ENCODE results near the gene SLC6A7.

DNA sequence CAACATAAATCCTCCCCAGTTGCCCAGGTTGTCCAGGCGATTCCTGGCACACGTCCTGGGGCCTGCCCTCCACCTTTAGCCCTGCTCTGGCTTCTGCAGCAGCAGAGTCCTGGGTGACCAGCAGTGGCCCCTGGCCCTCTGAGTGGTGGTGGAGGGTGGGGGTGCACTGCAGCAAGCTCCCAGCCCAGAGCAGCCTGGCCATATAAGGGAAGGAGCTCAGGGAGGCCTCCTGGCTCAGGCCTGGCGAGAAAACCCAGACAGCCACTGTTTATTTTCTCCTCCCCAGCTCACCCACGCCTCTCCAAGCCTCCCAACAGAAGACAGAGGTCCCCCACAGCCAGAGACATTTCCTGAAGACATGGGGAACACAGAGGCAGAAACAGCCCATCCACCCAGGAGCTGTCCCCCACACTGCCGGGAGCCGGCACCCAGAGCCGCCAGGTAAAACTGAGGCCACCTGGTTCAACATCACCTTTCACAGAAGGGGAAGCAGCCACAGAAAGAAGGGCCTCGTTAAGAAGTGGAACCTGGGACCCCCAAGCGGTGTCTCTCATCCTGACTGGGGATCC lies 44.8 kb upstream of the IL17B start:
- RRBS = no CpG with 5 or more reads among the region's 9 CpGs

DNA sequence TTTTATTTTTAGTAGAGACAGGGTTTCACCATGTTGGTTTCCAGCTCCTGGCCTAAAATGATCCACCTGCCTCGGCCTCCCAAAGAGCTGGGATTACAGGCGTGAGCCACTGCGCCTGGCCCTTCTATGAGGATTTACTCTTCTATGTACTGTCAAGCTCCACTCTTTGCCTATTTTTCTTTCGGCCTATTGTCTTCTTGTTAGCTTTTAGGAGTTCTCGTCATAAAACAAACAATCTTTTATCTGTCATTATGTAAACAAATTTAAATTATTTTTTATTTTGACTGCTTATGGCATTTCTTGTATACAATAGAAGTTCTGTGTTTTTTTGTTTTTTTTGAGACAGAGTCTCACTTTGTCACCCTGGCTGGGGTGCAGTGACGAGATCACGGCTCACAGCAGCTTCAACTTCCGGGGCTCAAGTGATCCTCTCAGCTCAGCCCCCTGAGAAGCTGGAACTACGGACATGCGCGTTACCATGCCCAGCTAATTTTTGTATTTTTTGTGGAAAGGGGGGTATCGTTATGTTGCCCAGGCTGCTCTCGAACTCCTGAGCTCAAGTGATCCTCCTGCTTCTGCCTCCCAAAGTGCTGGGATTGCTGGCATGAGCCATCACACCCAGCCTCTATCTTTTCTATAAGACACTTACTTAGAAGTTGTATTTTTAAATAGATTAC lies 29.3 kb downstream of the CSNK1A1 start:
- RRBS = no CpG with 5 or more reads among the region's 13 CpGs

DNA sequence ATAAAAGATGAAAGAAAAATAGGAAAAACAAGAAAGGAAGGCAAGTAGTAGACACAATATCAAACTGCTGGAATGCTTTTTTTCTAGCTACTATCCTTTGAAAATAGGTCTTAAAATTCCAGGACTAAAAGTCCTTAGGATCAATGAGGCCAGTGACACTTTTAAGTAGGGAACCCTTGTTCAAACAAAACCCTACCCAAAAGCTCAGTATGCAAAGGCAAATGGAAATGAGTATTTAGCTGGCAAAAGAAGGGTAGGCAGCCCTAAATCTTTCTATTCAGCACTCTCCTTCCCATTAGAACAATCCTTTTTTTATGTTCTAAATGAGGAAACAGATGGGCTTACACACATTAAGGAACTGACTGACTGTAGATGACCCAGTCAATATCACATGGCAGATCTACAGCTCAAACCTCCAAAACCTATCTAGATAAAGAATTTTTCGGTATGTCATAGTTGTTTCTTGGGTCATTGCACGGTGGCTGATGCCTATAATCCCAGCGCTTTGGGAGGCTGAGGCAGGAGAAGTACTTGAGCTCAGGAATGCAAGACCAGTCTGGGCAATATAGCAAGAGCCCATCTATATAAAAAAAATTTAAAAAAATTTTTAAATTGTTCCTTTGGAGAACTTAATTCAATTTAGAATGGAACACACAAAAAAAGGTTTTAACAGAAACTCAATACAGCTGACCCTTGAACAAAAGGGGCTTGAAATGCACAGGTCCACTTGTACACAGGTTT lies 7.2 kb downstream of the CSNK1A1 start:
- RRBS = no CpG with 5 or more reads among the region's 3 CpGs

DNA sequence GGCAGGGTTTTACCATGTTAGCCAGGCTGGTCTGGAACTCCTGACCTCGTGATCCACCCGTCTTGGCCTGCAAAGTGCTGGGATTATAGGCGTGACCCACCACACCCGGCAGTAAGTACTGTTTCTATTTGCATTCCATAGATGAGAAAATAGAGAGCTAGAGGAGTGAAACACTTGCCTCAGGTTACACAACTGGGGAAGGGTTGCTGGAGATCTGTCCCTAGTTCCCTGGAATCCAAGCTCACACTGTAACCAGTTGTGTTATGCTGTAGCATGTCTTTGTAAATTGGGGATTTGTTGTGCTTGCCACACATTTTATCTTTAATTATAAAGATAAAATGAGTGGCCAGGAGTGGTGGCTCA lies 27.2 kb downstream of the ARHGEF37 start:
- RRBS = no CpG with 5 or more reads among the region's 4 CpGs

DNA sequence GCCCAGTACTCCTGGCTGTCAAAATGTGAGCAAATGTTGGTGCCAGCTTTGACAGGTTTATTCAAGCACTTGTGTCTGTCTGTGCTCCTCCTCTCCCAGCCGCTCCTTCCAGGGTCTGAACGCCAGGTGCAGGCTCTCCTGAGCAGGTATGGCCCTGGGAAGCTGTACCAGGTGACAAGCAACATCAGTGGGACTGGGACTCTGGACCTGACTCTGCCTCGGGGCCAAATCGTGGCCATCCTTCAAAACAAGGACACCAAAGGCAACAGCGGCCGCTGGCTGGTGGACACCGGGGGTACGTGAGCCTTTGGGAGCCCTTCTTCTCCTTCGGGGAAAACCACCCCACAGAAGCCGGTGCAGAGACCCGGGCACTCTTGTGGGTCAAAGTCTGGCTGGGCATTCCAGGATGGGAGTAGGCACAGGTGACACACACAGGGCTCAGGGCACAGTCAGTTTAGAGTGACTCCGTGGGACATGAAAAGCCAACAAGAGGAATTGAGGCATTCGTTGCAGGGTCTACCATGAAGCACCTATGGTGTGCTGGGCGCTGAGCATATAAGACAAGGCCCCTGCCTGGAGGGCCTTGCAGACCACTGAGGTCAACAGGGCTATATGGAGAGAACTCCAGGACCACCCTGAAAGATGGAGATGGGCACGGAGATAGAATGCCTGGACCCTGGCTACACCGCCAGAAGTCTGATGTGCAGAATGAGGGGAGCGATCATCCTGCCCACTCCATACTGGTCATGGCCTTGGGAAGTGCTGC lies 45.9 kb downstream of the ARHGEF37 start:
- RRBS = 96% methylated on average over 4 of the region's 17 CpGs

- RRBS = no CpG with 5 or more reads among the region's 3 CpGs
Observed at GRCh38 chr5:149728271-149728587, 1.9 kb upstream of the PPARGC1B start.

GRCh38 chr5:149730500-149730696 lies 288 bp downstream of the PPARGC1B start:
- RRBS = 2% methylated on average over 6 of the region's 18 CpGs

DNA sequence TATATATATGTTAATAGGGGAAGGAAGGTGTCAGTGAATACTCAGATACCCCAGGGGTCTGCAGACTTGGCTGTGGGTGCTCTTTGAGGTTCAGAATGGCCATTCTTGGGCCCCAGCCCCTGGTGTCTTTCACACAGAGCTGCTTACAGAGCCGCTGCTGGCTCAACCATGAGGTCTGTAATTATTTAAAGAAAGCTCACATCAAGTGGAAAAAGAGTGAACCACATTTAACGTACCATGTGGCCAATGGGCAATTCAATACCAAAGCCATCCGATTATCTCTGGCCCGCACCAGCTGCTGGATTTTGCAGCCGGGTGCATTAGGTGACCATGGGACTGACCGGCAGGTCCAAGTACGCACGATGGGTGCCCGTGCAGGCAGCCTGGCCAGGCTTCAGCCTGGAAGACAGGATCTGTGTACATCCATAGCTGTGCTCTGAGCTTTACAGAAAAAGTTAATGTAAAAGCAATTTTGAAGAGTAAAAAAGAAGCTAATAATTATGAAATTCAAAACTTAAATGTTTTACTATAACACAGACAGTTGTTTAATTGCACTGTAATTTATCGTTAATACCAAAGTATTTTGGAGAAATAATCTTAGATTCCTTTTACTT lies 20.5 kb downstream of the PPARGC1B start:
- RRBS = no CpG with 5 or more reads among the region's 10 CpGs

- RRBS = no CpG with 5 or more reads among the region's 3 CpGs
Observed at GRCh38 chr5:149771641-149772000, 41.5 kb downstream of the PPARGC1B start.

DNA sequence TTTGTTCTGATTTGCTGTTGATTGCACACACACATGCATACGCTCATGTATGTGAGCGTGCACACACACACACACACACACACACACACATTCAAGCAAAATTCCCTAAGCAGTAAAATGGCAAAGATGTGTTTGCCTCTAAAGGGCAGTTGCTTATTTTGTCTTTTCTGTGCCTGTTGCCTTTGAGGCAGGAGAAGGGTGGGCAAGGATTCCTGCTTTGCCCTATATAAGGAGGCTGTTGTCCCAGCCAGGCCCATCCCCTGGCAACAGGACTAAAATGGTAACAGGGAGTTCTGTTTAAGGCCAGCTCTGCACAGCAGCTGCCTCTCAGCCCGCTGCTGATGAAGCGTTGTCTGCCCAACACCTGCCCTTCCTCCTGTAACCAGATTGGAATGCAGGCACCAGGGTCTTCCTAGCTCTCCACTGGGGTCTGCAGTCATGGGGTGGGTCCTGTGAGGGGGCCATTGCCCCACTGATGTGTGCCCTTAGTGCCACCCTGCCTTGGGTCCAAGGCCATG lies 64.4 kb downstream of the PPARGC1B start:
- RRBS = no CpG with 5 or more reads among the region's 4 CpGs

DNA sequence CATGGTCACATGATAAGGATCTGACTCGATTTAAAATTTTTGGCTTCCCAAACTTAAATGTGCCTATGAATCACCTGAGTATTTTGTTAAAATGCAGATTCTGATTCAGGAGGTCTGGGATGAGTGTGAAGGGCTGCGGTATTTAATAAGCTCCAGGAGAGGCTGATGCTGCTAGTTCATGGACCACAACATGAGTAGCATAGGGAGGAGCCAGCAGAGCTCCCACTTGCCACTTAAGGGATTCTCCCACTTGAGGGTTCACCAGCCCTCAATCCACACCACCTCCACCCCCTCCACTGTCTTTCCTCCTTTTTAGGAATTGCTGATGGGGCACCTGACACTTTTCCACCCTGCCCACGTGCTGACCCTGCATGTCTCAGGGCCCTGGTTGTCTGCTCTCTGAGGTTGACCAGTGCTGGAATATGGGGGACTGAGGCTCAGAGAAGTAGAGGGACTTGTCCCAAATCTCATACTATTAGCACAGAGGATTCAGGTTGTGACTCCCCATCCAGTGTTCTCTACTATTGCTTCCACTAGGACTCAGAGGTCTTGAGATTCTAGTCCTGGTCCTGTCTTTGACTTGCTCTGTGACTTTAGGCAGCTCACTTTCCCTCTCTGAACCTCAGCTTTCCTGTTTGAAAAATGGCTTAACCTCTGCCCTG lies 72.7 kb downstream of the PPARGC1B start:
- RRBS = no CpG with 5 or more reads among the region's 3 CpGs

DNA sequence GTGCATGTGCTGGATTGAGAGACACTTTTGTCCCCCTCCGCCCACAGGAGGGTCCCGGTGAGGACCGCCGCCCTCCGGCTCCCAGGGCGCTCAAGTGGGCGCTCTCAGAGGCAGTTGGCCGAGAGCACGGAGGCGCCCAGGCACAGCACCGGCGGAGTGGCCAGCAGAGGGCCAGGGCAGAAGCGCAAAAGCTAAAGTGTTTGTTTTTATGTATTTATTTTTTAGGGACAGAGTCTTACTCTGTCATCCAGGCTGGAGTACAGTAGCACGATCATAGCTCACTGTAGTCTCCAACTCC lies 11.9 kb downstream of the PDE6A start:
- RRBS = 39% methylated on average over 3 of the region's 14 CpGs

DNA sequence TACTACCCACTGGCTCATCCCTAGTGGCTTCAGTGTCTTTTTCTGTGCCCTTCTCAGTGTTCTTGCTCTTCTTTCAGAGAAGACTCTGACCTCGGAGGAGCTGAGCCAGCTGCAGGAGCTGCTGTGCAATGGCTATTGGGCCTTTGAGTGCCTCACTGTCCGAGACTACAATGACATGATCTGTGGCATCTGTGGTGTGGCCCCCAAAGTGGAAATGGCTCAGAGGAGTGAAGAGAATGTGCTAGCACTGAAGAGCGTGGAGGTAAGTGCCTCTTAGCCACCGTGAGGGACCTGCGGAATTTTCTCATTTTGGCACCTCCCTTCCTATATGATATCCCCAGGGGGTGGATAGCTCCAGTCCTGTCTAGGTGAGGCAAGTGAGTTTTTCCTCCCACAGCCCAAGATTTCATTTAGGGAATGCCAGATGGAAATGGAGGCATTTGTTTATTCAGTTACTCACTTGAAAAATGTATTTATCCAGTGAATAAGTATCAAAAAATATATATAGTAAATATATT lies 41.2 kb downstream of the HMGXB3 start:
- RRBS = no CpG with 5 or more reads among the region's 5 CpGs

DNA sequence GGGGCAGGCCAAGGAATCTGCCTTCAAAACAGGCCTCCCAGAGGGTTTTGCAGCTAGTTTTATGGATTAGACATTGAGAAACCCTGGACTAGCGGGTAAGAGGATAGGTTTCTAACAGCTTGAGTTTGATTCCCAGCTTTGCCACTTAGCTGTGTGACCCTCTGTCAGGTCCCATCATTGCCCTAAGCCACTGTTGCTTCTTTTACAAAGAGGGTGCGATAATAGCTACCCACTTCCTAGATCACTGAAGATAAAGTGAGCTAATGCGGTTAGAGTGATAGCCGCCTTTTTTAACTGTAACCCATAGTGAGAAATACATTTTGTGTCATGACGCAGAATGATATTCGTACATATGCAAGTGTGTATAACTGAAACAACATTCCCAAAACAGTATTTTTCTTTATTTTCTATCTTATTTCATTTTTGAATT lies 40.3 kb downstream of the CSF1R start:
- RRBS = no CpG with 5 or more reads among the region's 6 CpGs

- RRBS = 88% methylated on average over 1 of the region's 13 CpGs
Observed at GRCh38 chr5:150081772-150082275, 4.5 kb downstream of the CSF1R start.

DNA sequence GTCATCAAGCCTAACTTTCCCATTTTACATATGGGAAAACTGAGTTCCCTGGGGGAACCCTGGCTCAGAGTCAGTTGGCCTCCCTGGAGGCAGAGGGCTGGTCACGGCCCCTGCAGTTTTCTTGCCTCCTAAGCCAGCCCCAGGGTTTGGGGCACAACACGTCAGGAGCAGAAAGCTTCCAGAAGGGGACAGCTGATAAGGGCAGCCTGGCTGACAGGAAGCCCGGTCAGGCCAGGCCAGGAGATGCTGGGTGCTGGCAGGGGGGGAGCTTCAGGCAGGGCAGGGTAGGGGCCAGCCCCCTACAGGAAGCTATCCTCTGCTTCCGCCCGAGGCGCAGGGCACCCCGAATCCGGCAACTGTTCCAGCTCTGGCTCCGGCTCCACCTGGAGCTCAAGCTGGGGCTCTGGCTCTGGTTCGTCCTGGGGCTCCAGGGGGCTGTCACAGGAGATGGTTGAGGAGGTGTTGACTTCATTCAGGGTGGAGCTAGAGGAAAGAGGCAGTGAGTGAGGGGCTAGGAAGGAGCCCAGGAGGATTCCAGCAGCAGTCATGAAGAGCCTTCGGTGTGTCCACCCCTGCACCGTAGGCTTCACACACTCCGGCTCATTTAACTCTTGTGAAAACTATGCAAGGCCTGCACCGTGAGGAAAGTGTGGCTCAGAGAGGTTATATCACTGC lies 29.2 kb upstream of the CSF1R start:
- RRBS = no CpG with 5 or more reads among the region's 14 CpGs

GRCh38 chr5:150159585-150160518 lies 4.2 kb upstream of the PDGFRB start:
- RRBS = no CpG with 5 or more reads among the region's 16 CpGs

DNA sequence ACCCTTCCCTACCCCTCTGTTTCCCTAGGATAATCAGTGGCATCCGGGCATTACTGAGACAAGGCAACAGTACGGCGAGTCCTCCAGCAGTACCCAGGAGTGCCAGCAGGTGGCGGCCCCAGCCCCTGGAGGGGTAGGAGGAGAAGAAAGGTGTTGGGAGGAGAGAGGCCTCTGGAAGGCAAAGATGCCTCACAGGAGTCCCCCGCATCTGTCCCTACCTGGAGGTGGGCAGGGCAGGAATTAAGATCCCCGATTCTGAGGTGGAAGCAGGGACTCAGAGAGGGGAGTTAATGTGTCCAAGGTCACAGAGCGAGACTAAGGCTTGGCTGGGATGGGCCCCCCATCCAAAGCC lies 4.9 kb upstream of the CDX1 start:
- RRBS = no CpG with 5 or more reads among the region's 7 CpGs

- RRBS = no CpG with 5 or more reads among the region's 10 CpGs
Observed at GRCh38 chr5:150180147-150180547, 9.7 kb upstream of the SLC6A7 start.

DNA sequence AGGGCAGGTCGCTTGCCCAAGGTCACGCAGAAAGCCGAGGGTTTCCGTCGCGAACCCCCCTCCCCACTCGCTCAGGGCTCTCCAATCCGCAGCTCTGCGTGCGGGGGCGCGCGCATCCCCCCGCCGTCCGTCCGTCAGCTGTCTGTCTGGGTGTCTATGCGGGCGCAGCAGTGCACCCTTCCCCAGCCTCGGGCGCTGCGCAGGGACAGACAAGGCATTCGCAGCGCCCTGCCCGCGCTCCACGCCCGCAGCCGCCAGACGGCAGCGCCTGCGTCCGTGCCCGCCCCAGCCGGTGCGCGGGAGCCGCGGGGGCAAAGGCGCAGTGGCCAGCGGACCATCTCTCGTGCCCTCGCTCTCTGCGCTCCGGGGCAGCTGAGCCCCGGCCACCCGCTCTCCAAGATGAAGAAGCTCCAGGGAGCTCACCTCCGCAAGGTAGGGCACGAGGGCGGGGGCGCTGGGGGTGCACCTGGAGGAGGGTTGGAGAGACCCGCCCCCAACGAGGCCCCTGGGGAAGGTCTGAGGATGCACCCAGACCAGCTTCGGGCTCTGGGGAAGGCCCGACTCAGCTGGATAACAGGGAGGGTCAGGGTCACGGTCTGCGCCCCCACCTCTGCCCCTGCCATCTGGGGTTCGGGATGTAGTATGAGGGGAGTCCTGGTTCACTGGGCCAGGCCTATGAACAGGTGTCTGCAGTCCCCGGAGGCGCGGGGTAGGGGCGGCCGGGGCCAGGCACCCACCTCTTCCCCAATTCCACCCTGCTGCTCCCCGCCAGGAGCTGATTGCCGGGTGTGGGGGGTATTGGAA lies at the start of gene SLC6A7:
SLC6A7 (plus strand) TSS at position 134 of the 804 bp plus-strand sequence.
- RRBS = 21% methylated on average over 14 of the region's 65 CpGs